Epithelial cell of alveolus of lung (primary cell): ENCODE results near the gene LRRC34.

- RAMPAGE, long total RNA: no peak
- RRBS: no CpG with 5 or more reads among the region's 7 CpGs
Measured at GRCh38 chr3:169623889-169624720, 39.4 kb downstream of the MECOM start.

DNA sequence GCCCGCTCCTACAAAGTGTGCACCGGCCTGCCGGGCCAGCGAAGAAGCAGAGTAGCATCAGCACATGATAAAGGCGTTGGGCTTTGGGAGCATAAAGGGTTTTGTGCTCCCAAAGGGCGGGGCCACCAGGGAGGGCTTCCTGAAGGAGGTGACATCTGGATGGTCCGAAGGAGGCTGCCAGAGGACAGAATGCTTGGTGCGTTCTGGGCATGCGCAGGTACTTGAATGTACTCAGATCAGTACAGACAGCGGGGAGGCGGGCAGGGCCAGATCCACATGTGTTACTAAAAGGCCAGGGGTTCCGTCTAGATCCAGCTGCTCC, at the start of gene LRRC34:
Gene LRRC34, minus strand, starts transcription at position 75 of the 322 bp plus-strand sequence.
- RAMPAGE, long total RNA: no peak
- RRBS: no CpG with 5 or more reads among the region's 12 CpGs

DNA sequence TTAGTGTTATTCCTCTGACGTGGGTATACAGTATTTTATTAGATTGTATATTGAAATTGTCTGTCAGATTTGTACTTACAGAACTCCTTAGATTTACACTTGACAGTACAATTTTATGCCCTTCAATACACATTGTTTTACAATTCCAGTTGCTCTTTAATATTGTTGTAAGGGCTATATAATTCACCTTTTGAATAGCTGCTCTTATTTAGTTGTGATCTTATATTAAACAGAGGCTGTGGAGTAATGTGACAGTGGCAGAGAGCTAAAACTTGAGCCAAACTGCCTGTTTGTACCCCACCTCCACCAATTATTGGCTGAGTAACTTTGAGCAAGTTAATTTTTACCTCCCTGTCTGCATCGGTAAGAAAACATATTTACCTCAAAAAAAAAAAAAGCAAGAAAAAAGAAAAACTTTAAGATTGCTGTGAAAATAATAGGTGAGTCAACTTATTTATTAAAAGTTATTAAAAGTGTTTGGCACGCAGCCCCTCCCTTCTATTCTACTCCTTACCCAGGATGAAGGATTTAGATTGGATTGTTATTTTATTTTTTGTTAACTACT, 1.6 kb downstream of the SEC62 start:
- RAMPAGE, long total RNA: no peak
- RRBS: no CpG with 5 or more reads among the region's 3 CpGs

- RAMPAGE, long total RNA: no peak
- RRBS: 4% methylated on average over 14 of the region's 45 CpGs
Measured at GRCh38 chr3:170038572-170039137, 860 bp downstream of the GPR160 start.

DNA sequence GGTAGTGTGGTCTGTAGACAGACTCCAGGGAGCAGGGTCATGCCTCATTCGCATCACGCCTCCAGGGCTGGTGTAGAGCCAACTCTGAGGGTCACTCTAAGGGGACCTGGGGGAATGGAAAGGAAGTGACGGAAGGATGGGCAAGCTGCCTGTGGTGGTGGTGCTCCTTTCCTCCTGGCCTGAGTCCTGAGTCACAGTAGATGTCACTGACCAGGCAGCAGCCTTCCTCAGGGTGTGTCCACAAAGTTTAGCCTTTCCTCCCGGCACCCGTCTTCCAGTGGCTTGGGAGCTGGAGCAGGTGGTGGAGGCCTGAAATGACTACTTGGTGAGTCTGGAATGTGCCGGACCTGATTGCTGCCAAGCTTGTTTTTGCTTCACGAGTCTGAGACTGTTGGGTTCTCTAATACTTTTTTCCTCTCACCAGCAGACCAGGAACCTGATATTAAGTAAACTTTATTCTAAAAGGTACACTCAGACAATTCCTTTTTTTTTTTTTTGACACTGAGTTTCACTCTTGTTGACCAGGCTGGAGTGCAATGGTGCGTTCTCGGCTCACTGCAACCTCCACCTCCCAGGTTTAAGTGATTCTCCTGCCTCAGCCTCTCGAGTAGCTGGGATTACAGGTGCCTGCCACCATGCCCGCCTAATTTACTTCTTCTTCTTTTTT, 11.9 kb downstream of the GPR160 start:
- RAMPAGE, long total RNA: no peak
- RRBS: 38% methylated on average over 3 of the region's 11 CpGs

DNA sequence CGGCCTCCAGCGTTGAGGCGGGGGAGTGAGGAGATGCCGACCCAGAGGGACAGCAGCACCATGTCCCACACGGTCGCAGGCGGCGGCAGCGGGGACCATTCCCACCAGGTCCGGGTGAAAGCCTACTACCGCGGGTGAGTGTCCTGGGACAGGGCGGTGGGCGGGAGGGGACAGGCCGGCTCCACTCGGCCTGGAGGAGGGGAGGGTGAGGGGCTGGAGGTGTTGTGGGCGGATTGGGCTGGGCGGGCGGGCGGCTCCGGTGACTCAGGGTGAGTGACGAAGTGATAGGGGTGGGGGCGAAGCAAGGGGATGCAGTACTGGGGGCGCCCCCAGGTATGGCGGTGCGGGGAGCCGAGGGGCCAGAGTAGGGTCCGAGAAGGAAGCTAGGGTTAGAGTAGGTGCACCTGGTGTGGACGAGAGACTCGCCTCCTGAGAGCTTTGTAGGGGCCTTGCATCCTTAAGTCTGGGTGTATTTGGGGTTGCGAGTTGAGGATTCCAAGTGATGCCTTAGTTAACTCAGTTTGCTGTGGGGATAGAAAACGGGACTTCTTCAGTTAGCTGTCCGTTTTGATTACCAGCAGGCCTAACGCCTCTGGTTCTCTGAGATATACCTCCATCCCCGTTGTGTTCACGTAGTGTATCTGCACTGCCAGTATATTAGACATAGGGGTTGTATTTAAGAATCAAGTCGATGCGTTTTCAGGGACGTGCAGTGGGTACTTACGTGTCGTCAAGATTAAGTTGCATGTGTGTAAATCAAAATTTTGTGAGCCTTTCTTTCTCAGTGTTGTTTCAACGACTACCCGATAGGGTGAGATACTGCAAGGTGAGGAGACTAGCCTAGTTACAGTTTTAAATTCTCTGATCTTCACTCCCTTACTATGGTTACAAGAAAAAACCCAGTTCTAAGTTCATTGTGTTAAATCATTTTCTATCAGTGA, 683 bp downstream of the PRKCI start:
- RAMPAGE, long total RNA: no peak
- RRBS: 1% methylated on average over 12 of the region's 43 CpGs

GRCh38 chr3:170421017-170421679, 2.5 kb downstream of the CLDN11 start:
- RAMPAGE, long total RNA: no peak
- RRBS: no CpG with 5 or more reads among the region's 12 CpGs

DNA sequence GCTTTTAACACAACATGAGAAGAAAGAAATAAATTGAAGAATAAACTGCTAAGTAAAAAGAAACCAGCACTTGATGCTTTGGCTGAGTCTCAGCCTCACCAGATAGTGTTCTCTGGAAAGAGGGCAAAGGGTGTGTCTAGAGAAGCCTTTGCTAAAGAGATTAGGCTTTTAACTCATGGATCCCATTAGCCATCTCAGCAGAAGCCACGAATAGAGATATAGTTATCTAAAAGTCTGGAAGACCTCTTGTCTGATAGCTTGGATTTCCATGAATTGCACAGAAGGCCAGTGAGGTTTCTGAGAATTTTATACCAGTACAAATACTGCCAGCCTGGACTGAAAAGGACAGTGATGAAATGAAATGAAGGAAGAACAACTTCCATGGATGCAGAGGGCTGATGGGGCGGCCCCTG, 91.4 kb downstream of the RPL22L1 start:
- RAMPAGE, long total RNA: no peak
- RRBS: no CpG with 5 or more reads among the region's 2 CpGs

DNA sequence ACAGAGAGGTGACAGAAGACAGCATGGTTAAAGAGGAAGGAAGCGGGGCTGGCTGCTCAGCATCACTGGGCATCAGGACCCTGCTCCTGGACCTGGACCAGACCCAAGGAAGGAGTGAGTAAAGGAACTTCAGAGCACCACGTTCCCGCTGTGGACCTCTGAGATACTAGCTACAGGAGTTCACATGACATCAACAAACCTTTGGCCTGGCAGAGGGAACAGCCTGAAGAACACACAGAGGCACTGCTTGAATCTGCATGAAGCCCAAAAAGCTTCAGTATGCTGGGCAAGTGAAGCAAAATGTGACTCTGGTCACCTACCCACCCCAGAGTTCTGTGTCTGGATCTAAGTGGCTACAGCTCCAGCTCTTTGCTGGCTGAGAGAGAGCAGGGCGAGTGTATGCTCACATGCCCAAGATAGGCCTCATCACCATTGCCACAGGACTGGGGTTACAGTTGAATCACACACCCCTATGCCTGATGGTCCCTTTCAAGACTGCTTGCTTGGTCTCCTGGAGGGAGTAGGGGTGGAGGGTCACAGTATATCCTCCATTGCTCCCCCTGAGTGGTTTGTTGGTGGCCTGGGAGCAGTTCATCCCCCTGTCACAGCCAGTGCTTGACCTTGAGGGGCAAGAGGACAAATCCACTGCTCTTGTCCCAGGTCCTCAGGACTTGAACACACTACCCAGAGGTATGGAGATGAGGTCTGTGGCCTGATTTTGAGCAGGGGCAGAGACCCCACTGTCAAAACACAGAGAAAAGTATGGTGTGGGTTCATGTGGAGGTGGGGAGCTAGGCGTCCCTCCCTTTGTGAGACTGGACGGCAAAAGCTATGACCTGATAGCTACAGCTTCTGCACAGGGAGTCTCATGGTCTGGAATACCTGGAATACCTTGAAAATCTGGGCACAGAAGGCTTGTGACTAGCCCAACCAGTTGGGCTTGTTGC, 37.9 kb downstream of the SLC2A2 start:
- RAMPAGE, long total RNA: no peak
- RRBS: no CpG with 5 or more reads among the region's 6 CpGs

DNA sequence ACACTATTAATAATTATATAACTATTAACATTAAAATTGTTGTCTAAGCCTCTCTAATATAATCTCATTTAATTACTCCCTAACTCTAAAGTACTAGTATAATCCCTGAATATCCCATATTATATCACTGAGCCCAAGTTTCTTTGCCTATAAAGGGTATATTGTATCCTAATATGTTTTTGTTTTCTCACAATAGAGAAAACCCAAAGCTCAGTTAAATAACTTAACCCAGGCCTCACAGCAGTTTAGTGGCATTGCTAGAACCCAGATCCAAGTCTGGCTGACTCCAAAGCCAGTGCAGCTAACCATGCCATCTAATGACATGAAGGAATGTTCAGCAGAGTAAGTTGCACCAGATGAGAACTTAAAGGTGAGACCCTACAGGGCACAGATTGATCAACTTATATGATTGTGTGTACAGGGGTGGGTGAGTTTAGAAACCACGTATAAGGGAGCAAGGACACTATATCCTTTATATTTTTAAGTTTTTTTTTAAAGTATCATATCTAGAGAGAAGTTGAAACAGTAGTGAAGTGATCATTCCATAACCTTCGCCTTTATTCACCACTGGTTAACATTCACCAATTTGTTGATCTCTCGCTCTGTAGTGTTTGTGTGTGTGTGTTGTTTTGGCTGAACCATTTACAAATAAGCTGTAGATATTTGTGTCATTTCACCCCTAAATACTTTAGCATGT, 1.0 kb downstream of the SLC2A2 start:
- RAMPAGE, long total RNA: no peak
- RRBS: no CpG with 5 or more reads among the region's 3 CpGs

GRCh38 chr3:171347129-171347980, 112.8 kb downstream of the TNIK start:
- RAMPAGE, long total RNA: no peak
- RRBS: no CpG with 5 or more reads among the region's 3 CpGs

- RAMPAGE, long total RNA: no peak
- RRBS: 2% methylated on average over 3 of the region's 41 CpGs
Measured at GRCh38 chr3:171458983-171459917, 955 bp downstream of the TNIK start.

GRCh38 chr3:171696773-171697187, 113.5 kb downstream of the PLD1 start:
- RAMPAGE, long total RNA: no peak
- RRBS: no CpG with 5 or more reads among the region's 7 CpGs

DNA sequence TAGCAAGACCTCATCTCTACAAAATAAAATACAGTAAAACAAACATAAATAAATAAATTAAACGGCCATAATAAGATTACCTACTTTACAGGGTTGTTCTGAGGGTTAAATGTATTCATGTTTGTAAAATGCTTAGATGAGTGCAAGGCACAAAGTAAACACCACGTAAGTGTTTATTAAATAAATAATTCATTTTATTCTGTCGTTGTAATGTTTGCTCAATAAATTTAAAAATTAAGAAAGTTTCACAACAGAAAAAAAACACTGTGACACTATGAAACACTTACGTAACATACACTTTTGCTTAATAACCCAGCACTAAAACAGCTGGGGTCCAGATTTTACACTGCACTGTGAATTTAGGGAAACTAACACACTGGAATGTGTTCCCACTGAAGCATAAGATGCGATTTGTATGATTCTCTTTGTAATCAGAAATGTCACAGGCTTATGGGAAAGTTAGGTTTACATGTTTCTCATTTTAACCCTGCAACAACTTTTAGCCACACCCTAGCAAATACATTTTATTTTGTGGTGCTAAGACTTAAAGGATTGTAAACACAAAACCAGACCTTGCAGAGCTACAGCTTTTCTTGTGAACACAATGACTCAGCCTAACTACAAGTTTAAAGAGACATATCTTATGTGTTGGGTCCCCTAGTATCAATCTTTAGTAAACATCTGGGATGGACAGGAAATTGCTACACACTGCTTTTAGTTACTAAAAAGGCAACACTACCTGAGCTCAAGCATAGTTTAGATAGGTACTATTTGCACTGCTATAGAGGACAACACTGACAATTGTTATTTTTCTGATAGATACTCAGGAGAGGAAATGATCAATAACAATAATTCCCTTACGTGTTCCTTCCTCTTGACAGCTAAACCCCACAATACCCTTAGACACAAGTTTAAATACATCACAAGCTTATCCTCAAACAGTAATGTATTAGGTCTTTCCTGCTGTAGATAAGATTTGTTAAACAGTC, 4.0 kb downstream of the PLD1 start:
- RAMPAGE, long total RNA: no peak
- RRBS: no CpG with 5 or more reads among the region's 6 CpGs

DNA sequence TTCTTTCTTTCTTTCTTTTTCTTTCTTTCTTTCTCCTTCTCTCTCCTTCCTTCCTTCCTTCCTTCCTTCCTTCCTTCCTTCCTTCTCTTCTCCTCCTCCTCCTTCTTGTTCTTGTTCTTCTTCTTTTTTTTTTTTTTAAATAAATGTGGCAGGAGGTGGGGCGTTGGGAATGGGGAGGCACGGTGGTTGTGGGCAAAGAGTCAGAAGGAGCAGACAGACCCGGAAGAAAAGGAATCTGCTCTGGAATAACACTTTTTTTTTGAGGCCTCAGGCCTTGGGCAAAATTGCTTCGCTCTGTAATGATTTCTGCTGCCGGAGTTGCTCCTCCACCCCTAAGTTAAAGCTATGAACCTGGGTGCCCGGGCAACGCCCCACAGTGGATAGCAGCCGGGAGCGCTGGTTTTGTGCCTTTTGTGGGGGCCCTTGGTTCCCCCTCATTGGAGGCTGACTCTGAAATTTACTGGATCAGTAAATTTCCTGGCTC, 2.0 kb downstream of the FNDC3B start:
- RAMPAGE, long total RNA: no peak
- RRBS: 5% methylated on average over 3 of the region's 9 CpGs

DNA sequence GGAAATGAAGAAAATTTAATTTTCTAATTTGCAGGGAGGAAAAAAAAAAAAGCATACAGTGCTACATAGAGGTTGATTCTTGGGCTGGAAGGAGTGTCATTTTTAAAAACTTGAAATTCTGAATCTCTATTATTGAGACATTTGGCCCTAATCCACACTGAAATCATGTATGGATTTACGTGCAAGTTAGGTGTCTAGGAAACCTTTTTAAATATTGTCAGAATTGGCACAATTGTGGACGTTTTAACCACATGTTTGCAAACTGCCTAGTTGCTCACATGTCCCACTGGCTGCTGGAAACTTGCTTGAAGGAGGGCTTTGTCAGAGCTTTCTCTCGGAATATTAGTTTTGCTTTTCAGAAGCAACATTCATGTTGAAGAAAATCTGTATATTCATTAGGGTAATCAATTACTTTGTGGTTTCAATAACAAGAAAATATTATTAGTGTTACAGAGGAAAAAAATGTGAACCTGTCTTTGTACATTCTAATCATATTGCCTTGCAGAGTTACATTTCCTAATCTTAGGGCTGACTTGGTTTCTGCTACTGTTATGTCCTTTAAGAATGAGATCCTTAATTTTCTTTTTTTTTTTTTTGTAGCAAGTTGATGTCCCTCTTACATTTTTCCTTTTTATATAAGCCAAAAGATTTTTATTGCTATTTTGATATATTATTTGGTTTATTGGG, 18.6 kb downstream of the FNDC3B start:
- RAMPAGE, long total RNA: no peak
- RRBS: no CpG with 5 or more reads among the region's 3 CpGs

DNA sequence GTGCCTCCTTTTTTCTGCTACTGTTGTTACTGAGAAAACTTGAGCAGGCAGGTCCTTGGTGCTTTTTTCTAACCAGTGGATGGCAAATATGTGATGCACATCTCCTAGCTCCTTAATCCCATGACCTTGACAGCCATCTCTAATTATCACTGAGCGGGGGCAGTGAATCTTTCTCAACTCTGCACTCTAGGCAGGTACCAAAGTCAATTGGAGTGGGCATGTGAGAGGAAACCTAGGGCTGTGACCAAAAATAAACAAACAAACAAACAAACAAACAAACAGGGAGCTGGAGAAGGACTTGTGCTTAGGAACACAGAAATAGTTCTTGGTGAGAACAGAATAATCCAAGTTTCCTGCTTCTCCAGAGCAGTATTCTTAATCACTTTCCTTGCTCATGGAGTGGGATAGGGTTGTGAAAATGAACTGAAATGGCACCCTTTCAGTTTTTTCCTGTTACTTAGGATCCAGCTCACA, 50.8 kb downstream of the FNDC3B start:
- RAMPAGE, long total RNA: no peak
- RRBS: no CpG with 5 or more reads among the region's 1 CpG

- RAMPAGE, long total RNA: no peak
- RRBS: no CpG with 5 or more reads among the region's 11 CpGs
Measured at GRCh38 chr3:172125846-172126697, 86.7 kb downstream of the FNDC3B start.

DNA sequence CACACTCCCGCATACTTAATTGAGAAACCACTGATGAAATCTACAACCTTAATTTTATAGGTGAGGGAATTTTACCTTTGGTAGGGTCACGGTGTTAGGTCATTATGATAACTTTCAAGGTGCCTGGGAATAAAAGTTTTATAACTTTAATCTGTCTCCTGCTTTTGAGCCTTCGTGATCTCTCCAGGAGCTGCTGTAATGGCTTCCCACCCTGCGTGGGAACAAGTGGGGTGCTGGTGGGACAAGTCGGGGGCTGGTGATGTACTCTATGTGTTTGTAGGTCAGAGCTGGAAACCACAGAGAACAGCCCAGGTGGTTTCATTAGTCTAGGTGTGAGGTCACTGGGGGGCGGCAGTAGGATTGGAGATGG, 115.3 kb downstream of the FNDC3B start:
- RAMPAGE, long total RNA: no peak
- RRBS: no CpG with 5 or more reads among the region's 6 CpGs

GRCh38 chr3:172252418-172253099, 195.7 kb downstream of the GHSR start:
- RAMPAGE, long total RNA: no peak
- RRBS: no CpG with 5 or more reads among the region's 7 CpGs